ENCODE measurements around a stretch of chr6.

DNA sequence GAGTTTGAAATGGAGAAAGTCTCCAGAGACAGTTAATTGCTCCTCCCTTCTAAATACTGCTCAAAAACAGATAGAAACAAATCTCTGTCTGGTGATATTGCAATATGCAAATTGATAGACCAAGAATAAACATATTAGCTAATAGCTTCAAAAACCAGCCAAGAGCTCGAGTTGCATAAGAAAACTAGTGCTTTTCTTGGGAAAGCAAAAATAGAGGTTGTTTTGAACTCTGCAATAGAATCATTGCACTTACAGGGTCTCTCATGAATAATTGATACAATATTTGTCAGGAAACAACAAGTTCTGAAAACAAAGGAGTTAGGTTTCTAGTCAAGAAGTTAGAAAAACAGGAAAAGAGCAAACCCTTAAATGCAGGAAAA is 665.9 kb upstream of the SLC35B3 start:
- PRO-cap, result no peak

- PRO-cap, result no peak
These were observed 98.7 kb downstream of the TFAP2A start for GRCh38 chr6:10316108-10316728.

- PRO-cap, result no peak
These were observed 11.3 kb downstream of the TFAP2A start for GRCh38 chr6:10403540-10404100.

DNA sequence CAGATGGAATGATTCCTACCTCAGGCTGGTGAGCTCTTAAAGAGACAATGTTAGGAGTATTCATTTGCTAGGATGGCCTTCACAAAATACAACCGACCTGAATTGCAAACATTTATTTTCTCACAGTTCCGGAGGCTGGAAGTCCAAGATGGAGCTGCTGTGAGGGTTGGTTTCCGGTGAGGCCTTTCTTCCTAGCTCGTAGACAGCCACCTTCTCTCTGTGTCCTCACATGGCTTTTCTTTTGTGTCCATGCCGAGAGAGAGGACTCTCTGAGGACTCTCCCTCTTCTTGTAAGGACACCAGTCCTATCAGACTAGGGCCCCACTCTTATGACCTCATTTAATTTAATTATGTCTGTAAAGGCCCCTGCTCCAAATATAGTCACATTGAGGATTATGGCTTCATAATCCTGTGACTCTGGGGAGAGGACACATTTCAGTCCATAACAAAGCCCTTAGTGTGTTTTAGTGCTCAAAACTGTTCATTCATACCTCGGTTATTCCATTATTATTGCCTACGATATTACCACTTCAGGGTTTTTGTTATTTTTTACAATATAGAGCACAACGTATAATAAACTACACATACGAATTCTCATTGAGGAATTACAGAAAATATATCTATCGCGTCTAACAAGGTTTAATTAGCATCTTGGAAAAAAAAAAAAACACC is 19.8 kb upstream of the TFAP2A start:
- PRO-cap, result no peak

- PRO-cap, result no peak
These were observed 9.6 kb upstream of the GCNT2 start for GRCh38 chr6:10511401-10512017.

GRCh38 chr6:10528960-10529995 is 8.1 kb downstream of the GCNT2 start:
- PRO-cap, result bidirectional peak, plus-strand start at chr6:10529769, minus-strand start at chr6:10529598

- PRO-cap, result no peak
These were observed 46.1 kb downstream of the GCNT2 start for GRCh38 chr6:10566987-10567830.

GRCh38 chr6:10837205-10837581 is 1.1 kb downstream of the MAK start:
- PRO-cap, result no peak

DNA sequence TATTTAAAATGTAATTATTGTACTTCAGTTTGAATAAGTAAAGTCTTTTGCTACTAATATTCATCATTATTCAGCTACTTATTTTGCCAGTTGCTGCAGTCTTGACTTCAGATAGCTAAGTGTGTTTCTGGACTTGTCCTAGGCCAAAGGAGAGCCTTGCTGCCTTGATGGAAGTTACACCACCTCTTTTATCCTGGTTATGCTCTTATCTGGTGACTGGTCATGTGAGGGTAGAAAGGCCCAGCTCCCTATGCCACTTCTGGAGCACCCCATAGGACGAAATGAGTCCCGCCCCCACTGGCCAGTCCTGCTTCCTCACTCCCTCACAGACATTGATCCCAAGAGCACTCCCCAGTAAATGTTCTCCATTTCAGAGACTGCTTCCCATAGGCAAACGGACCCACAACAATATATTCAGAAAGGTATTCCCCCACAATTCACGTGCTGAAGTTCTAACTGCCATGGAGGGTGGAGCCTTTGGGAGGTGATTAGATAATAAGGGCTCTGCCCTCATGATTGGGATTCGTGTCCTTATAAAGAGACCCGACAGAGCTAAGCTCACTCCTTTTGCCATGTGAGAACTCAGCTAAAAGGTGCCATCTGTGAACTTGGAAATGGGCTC is 21.4 kb upstream of the ELOVL2 start:
- PRO-cap, result no peak

DNA sequence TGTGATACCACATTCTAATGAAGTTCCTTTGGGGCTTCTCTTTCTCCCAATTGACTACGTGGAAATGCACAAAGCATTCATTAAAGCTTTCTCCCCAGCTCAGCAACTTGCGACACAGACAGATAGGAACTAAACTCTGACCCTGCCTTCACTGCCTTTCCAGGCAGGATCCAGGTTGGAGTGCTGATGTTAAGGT is 23.1 kb upstream of the ELOVL2 start:
- PRO-cap, result no peak

- PRO-cap, result no peak
These were observed 31.4 kb downstream of the NEDD9 start for GRCh38 chr6:11201005-11201530.

DNA sequence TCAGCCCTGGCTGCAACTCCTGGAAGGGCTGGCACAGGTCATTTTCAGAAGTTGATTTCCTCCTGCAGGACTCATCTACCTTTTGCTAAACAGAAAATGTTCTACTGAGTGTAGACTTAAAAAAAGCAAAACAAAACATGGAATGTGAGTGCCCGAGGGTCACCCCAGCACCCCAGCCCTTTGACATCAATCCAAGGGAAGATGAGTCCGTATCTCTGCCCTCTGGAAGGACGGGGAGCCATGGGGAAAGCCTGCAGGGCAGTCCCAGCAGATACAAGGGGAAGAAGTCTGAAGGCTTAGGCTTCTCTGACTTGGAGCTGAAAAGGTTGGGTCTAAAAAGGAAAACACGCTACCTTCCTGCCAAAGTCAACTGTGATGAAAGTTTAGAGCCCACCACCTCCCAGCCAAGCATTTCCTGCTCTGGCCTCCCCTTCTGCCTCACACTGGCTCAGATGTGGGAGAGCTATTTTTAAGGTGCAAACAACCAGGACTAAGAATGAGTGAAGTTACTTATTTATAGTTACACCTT is 21.4 kb downstream of the NEDD9 start:
- PRO-cap, result no peak

DNA sequence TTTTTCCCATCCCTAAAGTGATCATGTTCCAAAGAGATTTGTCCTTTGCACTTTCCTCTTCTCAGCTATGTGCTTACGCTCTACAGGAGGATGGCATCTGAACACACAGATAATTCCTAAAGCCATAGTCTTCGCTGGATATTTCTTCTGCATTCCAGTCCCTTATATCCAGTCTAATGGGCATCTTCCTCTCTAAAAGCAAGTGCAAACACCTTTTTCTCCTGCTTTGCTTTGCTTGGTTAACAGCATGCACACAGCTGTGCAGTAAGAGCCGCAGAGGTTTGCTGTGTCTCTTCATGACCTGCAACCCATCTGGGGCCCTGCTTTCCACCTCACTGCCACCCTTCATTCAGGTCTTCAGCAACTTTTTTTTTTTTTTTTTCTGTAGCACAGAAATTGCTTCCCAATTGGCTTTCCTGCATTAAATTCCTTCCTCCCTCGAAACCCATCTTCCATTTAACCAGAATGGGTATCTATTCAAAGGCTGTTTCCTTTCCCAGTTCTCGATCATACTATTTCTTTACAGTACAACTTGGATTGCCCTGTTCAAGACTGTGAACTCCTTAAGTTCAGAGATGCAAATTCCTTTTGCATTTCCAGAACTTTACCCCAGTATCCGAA is 14.4 kb downstream of the NEDD9 start:
- PRO-cap, result no peak

GRCh38 chr6:11219466-11219998 is 12.9 kb downstream of the NEDD9 start:
- PRO-cap, result no peak

GRCh38 chr6:11225797-11226998 is 6.3 kb downstream of the NEDD9 start:
- PRO-cap, result unidirectional peak, minus-strand start at chr6:11225931; unidirectional peak, minus-strand start at chr6:11226295

DNA sequence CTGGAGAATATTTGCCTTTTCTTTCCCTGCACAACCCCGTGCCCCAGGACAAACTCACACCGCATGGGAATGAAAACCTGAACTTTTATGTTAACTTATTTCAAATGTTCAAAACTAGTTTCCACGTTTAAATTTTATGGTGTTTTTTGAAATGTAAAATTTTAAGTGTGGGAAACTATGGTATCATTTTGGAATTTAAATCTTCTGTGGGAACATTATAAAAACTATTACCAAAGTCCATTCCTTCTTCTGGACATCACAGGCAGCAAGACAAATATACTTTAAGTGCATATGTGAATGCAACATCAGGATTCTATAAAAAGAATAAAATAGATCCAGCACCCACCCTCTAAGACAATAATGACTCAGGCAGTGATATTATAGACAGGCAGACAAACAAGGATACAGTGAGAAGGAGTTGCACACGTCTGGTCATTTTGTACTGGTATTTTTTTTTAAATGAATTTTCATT is 21.0 kb upstream of the NEDD9 start:
- PRO-cap, result no peak

DNA sequence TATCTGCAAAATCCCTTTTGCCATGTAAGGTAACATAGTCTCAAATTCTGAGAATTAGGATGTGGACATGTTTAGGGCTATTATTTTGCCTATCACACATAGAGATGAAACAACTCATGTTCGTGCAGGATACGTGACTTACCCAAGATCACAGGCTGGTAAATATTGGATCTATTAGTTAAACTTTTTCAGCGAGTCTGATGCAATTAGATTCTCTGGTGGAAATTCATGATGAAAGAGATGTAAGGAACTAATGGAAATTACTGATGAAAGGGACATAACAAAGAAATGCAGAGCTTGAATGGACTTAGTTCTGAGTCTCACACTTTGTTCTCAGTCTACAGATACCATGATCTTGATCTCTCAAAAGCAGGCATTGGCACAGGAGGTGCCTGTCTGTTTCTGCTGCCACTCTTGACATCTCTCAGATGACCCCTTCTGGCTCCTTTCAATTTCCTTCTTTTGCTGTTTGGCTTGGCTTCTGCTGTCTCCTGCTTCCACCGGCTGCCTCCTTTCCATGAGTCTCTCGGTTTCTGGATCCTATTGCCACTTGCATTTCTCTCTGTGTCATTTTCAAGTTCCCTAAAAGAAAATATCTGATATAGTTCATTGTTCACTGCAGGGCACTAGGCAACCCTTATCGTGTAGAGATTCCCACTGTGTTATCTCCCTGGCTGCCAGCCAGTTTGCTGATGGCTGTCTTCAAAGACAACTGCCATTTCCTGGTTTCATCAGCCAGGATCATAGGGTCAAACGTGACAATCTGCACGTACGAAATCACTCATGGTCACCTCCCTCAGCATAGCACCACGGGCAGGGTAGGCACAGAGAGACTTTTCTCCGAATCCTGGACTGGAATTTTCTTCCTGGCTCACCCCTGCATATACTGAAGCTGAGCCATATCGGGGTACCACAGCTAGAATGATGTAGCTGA is 144.8 kb upstream of the TMEM170B start:
- PRO-cap, result bidirectional peak, plus-strand start at position 816 of the sequence, minus-strand start at position 535 of the sequence

- PRO-cap, result no peak
These were observed 139.0 kb upstream of the TMEM170B start for GRCh38 chr6:11398526-11398918.

GRCh38 chr6:11403976-11404435 is 133.5 kb upstream of the TMEM170B start:
- PRO-cap, result no peak

- PRO-cap, result no peak
These were observed 102.8 kb upstream of the TMEM170B start for GRCh38 chr6:11434641-11435261.